Esophagus muscularis mucosa (tissue), 4 donors: Measurements from ENCODE around the gene KLF16.

- PRO-cap: no peak
- RAMPAGE, long total RNA, 4 experiments: no peak in any of the 4 experiments
These were observed 5.0 kb upstream of the REXO1 start for GRCh38 chr19:1852924-1854018.

- PRO-cap: no peak
- RAMPAGE, long total RNA, 4 experiments: no peak in any of the 4 experiments
These were observed 1.2 kb downstream of the KLF16 start for GRCh38 chr19:1862031-1862685.

- PRO-cap: bidirectional peak, plus-strand start at chr19:1862967, minus-strand start at chr19:1862864; unidirectional peak, minus-strand start at chr19:1863579; unidirectional peak, minus-strand start at chr19:1863659
- RAMPAGE, long total RNA, 4 experiments: no peak in any of the 4 experiments
These were observed at the start of gene KLF16 for GRCh38 chr19:1862686-1863745. Gene KLF16 (minus strand): TSS chr19:1863579.

DNA sequence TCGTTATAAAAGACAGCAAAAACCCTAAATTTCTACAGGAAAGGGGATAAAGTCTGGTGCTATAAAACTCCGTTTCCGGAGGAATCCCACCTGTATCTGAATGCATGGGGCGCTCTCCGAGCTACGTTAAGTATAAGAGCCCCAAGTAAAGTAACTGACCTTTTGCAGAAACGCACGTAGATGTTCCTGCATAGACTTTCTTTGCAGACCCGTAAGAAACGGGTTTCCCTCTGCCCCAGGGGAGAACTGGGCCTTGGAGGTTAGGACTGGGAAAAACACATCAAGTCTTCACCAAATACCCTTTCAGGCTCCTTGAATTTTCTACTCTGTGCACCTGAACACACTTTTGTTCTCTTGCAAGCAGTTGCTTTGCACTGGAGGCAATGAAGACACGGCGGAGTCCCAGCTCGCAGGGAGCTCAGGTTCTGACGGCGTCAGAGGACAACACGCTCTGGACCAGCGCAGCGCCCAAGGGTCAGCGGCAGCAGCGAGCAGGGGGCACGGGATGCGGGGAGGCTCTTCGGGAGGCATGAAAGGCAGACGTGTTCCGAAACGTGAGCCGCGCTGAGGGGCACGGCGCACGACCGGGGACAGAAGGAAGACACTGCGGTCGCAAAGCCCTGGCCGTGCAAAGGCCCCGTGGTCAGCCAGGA lies 9.9 kb downstream of the ABHD17A start:
- PRO-cap: no peak
- RAMPAGE, long total RNA, 4 experiments: no peak in any of the 4 experiments

DNA sequence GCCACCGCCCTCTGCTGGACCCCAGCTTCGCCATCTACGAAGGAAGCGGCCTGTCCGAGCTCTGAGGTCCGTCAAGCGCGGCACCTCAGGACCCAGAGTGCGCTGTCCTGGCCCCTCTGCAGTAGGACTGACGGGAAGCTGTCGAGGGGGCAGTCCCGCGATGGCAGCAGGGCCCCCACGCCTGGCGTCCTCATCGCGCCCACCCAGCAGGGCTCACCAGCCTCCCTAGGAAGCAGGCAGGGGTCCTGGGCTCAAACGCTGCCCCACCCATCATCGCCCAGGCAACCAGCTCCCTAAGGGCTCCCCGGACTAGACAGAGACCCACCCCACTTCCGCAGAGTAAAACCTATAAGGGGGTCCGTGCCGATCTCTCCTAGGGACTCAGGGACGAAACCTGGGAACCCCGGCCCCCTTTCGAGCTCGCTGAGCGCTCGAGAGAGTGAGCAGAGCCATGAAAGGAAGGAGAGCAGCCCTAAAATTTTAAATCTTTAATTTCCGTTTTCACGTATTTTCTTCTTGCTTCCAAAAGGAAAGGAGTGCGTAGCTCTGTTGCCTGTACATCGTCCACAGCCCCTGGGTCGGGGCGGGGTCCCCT lies 8.7 kb downstream of the ABHD17A start:
- PRO-cap: no peak
- RAMPAGE, long total RNA, 4 experiments: no peak in any of the 4 experiments

DNA sequence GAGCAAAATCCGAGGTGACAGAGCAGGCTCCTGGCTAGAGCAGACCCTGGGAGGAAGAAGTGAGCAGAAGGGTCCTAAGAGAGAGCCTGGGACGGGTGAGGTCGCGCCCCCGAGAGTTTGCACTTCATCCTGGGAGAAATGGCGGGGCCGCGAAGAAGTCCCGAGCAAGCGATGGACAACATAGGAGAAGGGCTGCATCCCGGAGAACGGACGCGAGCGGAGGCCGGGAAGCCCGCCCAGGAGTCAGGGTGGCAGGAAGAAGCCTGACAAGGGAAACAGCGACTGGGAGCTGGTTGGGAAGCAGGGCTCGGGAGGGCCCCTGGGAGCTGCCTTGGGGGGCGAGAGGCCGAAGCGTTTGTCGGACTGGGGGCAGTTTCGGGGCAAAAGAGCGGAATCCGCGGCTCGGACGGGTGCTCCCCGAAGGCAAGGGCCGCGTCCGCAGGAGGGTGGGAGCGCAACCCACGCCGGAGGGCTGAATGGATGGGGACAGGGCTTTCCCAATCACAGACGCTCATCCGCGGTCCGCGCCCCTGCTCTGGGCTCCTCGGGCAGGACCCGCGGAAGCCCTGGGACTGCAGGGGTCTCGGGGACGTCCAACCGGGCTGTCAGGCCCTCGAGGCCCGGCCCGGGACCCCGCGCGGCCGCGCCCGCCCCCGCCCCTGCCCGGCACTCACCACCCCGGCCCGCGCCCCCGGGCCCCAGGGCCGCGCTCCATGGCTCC lies 458 bp downstream of the ABHD17A start:
- PRO-cap: unidirectional peak, plus-strand start at position 274 of the sequence
- RAMPAGE, long total RNA, 4 experiments: no peak in any of the 4 experiments

- PRO-cap: no peak
- RAMPAGE, long total RNA, 4 experiments: no peak in any of the 4 experiments
These were observed 17.7 kb downstream of the CSNK1G2 start for GRCh38 chr19:1958782-1959056.

DNA sequence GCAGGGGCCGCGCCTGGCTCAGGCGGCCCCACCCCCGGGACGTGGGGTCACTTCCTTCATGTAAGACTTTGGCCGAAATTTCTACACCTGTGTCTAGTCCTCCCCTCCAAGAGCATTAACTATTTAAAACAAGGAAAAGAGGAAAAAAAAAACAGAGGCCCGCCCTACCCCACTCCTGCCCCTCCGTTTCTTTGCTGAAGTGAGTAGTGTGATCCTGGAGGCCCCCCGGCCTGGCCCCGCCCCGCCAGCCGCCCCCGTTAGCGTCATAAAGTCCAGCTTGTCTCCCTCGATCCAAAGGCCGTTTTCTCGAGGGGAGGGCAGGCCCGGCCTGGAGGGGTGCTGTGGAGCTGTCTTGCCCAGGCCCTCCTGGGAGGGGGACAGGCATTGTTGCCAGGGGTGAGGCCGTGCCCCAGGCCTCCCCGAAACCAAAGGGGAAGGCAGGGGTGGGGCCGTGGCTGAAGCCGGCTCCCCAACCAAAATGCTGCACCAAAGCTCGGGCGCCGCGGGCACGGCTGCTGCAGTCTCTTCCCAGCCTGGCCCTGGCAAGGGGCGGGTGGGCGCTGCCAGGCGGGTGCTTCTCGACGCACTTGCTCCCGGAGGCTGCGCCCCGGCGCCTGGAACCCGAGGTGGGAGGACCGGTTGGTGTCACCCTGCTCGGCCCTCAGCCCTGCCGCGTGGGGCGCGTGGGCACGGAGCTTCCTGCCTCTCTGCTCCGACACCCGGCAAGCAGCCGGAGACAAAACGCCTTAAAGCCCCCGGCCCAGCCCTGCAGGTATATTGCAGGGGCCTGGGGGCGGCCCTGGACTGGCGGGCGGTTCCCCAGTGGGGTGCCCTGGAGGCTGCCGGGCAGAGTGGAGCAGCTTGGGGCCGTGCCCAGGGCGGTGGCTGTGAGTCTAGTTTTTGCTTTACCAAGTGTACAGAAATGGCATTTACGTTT lies 34.9 kb downstream of the BTBD2 start:
- PRO-cap: no peak
- RAMPAGE, long total RNA, 4 experiments: no peak in any of the 4 experiments

GRCh38 chr19:1989998-1991287 lies 25.1 kb downstream of the BTBD2 start:
- PRO-cap: no peak
- RAMPAGE, long total RNA, 4 experiments: no peak in any of the 4 experiments

DNA sequence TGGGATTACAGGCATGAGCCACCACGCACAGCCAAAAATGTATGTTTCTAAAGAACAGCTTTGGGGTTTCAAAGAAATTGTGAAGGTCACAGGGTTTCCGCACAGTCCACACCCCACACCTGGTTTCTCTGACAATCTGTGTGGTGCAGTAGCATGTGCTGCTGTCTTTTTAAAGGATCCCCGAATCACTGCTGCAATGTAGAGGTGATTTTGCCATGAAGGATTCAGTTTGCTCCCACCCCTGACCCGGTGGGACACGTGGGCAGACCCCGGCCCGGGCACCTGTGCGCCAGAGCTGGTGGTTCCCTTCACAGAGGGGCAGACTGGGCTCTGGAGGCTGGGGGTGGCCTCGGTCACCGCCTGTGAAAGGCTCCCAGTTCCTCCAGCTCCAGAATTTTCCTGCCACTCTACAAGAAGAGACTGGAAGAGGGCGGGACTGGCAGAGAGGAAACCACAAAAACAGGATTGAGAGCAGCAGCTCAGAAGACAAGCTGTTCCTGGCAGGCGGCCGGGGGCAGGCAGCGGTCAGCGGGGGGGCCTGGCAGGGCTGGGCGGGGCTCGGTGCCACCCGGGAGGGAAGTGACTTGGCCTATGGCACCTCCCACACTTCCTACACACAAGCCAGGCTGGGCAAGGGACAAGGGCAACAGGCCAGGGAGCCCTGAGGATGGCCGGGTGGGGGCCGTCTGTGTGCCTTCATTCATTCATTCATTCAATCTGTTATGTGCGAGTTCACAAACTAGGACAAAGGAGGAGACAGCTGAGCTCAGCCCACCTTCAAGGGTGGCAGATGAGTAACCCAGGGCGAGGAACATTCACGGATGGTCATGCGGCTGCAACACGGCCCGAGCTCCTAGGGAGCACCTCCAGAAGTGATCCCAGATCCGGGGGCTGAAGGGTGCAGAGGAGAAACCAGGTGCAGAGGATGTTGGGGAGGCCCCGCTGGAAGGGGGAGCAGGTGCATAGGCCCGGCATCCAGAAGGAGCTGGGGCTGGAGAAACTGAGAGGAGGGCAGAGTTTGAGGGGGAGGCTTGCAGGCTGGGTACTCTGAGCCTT lies 16.8 kb upstream of the BTBD2 start:
- PRO-cap: bidirectional peak, plus-strand start at position 646 of the sequence, minus-strand start at position 384 of the sequence; bidirectional peak, plus-strand start at position 807 of the sequence, minus-strand start at position 796 of the sequence
- RAMPAGE, long total RNA, 4 experiments: no peak in any of the 4 experiments

GRCh38 chr19:2041049-2041667 lies 9.9 kb downstream of the MKNK2 start:
- PRO-cap: no peak
- RAMPAGE, long total RNA, 4 experiments: no peak in any of the 4 experiments

GRCh38 chr19:2056235-2057144 lies 5.4 kb upstream of the MKNK2 start:
- PRO-cap: bidirectional peak, plus-strand start at chr19:2056863, minus-strand start at chr19:2056518
- RAMPAGE, long total RNA, 4 experiments: no peak in any of the 4 experiments

- PRO-cap: no peak
- RAMPAGE, long total RNA, 4 experiments: no peak in any of the 4 experiments
These were observed 20.4 kb downstream of the IZUMO4 start for GRCh38 chr19:2117108-2117469.

- PRO-cap: no peak
- RAMPAGE, long total RNA, 4 experiments: no peak in any of the 4 experiments
These were observed 21.8 kb downstream of the IZUMO4 start for GRCh38 chr19:2118306-2119039.

- PRO-cap: no peak
- RAMPAGE, long total RNA, 4 experiments: no peak in any of the 4 experiments
These were observed 24.2 kb downstream of the IZUMO4 start for GRCh38 chr19:2120795-2121405.

DNA sequence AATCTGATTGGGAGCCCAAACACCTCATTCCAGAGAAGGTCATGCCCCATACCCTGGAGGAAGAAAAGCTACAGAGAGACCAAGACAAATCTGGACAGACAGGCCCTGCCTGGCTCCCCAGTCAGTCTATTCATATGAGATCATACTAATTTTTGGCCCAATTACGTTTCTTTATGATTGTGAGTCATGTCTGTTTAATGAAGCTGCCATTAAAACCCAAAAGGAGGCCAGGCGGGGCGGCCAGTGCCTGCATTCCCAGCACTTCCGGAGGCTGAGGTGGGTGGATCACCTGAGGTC lies 3.3 kb upstream of the AP3D1 start:
- PRO-cap: no peak
- RAMPAGE, long total RNA, 4 experiments: no peak in any of the 4 experiments

- PRO-cap: bidirectional peak, plus-strand start at chr19:2165374, minus-strand start at chr19:2165291
- RAMPAGE, long total RNA, 4 experiments: no peak in any of the 4 experiments
These were observed 1.3 kb downstream of the DOT1L start for GRCh38 chr19:2164962-2165479.

- PRO-cap: no peak
- RAMPAGE, long total RNA, 4 experiments: no peak in any of the 4 experiments
These were observed 4.4 kb downstream of the DOT1L start for GRCh38 chr19:2167755-2168822.

- PRO-cap: no peak
- RAMPAGE, long total RNA, 4 experiments: no peak in any of the 4 experiments
These were observed 10.0 kb downstream of the DOT1L start for GRCh38 chr19:2173666-2174115.

GRCh38 chr19:2183949-2185042 lies 20.6 kb downstream of the DOT1L start:
- PRO-cap: no peak
- RAMPAGE, long total RNA, 4 experiments: no peak in any of the 4 experiments